Aortic smooth muscle cell (primary cell): ENCODE results near the genes SLTM, RNF111 and FOXB1.

- RRBS: no CpG with 5 or more reads among the region's 10 CpGs
Measured at GRCh38 chr15:58485136-58485582, 53.4 kb downstream of the LIPC start.

DNA sequence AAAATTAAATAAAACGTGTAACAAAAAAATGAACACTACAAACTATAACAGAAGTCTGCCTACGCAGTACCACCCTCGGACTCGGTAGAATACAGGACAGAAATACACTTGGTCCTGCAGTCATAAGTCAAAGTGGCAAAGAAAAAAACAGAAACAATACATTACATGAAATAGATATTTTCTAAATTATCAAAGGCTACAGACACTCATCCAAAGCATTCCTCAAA is 1.5 kb downstream of the ADAM10 start:
- RRBS: no CpG with 5 or more reads among the region's 4 CpGs

- RRBS: 15% methylated on average over 5 of the region's 20 CpGs
Measured at GRCh38 chr15:58865447-58866093, 67.9 kb downstream of the SLTM start.

- RRBS: no CpG with 5 or more reads among the region's 1 CpG
Measured at GRCh38 chr15:58932895-58932968, 747 bp downstream of the SLTM start.

DNA sequence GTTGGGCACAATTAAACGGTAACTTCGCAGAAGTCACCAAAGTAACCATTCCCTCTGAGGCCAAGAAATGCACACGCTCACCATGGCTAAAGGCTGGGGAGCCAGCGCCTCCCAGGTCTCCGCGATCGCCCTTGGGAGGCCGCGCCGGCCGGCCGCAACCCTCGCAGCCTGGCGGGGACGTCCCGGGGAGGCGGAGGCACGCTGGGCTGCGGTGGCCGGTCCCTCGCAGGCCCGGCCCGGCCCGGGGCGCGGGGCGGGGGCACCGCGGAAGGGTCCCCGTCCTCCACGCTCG is 564 bp downstream of the SLTM start:
- RRBS: 3% methylated on average over 6 of the region's 32 CpGs

GRCh38 chr15:58933261-58934480 is at the start of gene SLTM:
Gene SLTM, minus strand, starts transcription at chr15:58933679.
- RRBS: 1% methylated on average over 51 of the region's 108 CpGs

- RRBS: 0% methylated on average over 10 of the region's 67 CpGs
Measured at GRCh38 chr15:58987369-58988251, at the start of gene RNF111. Gene RNF111, plus strand, starts transcription at chr15:58987663.

DNA sequence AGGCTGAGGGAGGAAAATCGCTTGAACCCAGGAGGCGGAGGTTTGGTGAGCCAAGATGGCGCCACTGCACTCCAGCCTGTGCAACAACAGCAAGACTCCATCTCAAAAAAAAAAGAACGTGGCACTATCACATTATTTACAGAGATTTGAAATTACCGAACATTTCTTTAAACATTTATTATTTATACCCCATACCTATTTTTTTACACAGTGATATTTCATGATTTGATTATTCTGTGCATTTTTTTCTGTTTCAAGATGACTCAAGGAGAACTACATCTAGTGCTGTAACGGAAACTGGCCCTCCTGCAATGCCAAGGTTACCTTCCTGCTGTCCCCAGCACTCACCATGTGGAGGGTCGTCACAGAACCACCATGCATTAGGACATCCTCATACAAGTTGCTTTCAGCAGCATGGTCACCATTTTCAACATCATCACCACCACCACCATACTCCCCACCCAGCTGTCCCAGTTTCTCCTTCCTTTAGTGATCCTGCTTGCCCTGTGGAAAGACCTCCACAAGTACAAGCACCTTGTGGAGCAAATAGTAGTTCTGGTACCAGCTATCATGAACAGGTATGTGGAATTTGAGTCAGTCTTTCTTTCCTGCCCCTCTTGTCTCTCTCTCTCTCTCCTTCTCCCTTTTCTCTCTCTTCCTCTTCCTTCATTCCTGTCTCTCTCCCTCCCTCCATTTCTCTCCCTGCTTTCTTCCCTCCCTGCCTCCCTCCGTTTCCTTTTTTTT is 38.3 kb upstream of the CCNB2 start:
- RRBS: no CpG with 5 or more reads among the region's 8 CpGs

GRCh38 chr15:59166379-59167281 is 40.0 kb upstream of the LDHAL6B start:
- RRBS: no CpG with 5 or more reads among the region's 12 CpGs

DNA sequence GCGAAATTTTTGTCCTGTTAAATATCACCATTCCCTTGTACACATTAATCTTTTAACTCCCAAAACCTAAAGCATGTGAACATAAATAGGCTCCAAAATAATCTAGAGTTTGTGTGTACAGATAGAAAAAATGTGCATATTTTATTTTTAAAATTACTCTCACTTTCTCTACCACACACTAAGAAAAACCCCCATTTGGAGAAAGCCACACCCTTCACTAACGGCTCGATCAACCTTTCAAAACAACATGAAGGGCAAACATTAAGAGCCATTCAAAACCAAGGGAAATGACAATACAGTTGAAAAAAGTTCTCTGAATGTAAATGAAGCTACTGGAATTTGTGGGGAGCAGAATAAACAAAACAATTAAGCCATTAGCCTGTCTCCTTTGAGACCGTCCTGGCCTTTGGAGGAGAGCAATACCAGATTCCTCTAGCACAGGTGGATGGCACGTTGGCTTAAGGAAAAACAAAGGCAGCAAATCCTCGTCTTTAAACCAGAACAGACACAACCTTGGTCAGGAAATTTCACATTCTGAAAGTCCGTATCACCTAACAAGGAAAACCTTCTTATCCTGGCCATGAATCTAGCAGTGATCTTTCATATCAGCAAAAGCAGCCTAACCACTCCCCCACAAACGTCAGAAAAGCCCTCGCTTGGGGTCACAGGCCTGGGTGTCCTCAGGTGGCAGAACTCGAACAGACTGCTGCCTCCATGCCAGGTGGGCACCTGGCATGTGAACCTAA is 18.7 kb downstream of the MYO1E start:
- RRBS: no CpG with 5 or more reads among the region's 10 CpGs

GRCh38 chr15:59365057-59365477 is 7.6 kb downstream of the MYO1E start:
- RRBS: no CpG with 5 or more reads among the region's 10 CpGs

GRCh38 chr15:59366073-59366786 is 6.4 kb downstream of the MYO1E start:
- RRBS: no CpG with 5 or more reads among the region's 10 CpGs

DNA sequence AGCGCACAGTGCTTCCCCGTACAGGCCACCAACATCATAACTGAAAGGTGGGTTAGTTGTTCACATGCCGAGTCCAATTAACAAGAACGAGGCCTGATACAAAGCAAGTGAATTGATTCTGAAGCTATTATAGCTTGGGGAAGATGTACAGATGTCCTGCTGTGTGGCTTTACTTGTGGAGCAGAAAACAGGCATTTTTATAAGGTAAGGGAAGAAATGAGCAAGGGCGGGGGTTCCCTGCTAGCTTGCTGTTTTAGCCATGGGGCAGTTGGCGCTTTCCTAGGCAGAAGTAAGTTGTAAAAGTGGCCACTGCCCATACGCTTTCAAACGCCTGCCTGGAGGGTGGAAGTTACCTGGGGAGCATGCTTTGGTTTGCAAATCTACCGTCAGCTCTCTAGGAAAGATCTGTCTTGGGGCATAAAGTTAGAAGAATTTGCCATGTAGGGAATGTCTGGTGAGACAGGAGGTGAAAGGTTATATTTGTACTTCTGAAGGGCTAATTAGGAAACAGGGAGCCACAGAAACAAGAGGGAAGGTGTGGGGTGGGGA is 62.4 kb upstream of the GCNT3 start:
- RRBS: no CpG with 5 or more reads among the region's 9 CpGs

GRCh38 chr15:59625724-59626335 is 14.2 kb downstream of the GCNT3 start:
- RRBS: no CpG with 5 or more reads among the region's 7 CpGs

DNA sequence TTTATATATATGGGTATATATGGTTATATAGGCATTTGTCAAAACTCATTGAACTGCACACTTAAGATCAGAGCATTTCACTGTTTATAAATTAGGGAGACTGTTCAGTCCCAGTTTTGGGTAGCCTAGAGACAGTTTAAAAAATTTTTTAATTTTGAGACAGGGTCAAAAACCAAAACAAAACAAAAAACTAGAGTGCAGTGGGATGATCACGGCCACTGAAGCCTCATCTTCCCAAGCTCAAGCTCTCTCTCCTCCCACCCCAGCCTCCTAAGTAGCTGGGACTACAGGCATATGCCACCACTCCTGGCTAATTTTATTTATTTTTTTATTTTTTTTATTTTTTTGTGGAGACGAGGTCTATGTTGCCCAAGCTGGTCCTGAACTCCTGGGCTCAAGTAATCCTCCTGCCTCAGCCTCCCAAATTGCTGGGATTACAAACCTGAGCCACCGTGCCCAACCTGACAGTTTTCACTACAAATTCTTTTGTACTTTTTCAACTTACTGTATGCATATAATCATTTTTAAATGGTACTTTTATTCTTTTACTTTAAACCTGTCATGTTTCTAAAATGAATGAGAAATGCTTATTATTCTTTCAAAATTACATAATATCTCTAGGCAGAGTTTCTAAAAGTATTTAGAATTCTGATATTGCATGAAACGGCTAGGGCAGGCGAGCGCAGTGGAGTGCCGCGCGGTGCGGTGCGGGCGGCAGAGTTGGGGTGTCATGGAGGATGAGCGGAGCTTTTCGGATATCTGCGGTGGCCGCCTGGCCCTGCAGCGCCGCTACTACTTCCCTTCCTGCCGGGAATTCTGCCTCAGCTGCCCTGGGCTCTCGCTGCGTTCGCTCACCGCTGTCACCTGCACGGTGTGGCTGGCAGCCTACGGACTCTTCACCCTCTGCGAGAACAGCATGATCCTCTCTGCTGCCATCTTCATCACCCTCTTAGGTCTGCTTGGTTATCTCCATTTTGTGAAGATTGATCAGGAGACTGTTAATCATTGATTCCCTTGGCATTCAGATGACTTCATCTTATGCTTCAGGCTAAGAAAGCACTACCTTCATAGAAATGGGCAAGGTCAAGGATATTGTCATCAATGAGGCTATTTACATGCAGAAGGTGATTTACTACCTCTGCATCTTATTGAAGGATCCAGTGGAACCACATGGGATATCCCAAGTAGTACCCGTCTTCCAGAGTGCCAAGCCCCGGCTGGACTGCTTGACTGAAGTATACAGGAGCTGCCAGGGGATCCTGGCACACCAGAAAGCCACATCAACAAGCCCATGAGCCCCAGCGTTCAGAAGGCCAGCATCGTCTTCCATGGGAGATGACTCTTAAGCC is 12.6 kb downstream of the BNIP2 start:
- RRBS: no CpG with 5 or more reads among the region's 30 CpGs

GRCh38 chr15:59689713-59690465 is 769 bp upstream of the BNIP2 start:
- RRBS: no CpG with 5 or more reads among the region's 27 CpGs

DNA sequence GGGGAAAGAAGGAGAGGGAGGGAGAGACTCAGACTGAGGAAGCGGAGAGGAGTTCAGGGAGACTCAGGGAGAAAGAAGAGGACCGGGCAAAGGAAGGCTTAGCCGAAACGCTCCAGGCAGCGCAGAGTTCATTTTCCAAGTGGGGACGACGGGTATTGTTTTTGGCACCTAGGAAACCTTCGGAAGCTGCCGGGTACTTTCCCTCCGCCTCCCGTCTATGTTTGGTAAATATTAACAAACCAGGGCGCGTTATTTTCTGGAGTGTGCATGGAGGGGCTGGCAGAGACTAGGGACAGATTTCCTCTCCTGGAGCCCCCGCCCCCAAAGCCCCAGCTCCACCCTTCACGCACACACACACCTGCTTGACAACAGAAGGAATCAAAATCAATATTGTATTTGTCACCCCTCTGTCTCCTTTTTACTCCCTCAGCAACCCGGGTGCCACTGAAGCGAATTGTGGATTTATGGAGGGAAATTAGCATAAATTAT is 3.6 kb upstream of the FOXB1 start:
- RRBS: 2% methylated on average over 5 of the region's 17 CpGs

GRCh38 chr15:60003499-60004430 is at the start of gene FOXB1:
Gene FOXB1, plus strand, starts transcription at chr15:60004311.
- RRBS: 7% methylated on average over 14 of the region's 47 CpGs

DNA sequence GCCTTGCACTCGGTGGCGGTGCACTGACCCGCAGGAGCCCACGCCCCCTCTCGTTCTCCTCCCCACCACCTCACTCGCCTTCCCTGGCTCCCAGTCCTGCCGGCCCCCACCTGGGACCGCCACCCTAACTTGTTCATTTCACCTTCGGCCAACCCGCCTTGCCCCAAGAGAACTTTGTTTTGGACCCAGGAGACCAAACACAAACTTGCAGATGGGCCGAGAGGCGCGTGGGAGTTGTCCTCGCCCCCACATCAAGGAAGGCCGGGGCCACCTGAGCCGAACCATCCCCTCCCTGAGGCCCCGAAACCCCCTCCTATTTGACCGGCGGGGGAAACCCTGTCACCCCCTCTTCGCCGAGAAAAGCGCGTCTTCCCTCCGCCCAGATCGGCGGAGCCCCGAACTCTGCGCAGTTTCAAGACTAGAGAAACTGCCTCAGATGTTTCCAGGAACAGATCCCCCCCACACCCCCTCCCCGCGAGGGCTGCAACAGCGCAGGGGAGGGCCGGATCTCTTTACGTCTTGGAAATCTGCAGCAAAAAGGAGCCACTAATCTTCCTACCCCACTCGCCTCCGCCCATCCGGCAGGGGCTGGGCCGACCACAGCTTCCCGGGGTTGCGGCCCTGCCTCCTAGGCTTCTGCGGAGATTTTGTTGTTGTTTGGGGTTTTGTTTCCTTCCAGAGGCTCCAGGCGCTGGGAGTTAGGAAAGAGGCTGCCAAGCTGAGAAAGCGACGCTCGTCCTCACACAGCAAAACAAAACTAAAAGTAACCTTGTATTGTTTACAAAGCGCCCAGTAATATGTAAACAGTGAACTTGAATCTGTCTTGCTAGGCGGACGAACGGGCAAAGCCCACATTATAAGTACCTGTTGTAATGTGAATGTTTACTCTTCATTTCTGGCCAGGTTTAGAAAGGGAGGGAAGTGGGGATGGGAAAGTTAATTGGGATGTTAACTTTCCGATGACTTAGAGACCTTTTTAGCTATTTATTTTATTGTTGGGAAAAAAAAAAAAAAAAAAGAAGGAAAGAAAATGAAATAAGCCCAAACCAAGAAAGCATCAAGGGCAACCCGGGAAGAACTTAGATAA is 2.1 kb downstream of the FOXB1 start:
- RRBS: 3% methylated on average over 12 of the region's 50 CpGs

DNA sequence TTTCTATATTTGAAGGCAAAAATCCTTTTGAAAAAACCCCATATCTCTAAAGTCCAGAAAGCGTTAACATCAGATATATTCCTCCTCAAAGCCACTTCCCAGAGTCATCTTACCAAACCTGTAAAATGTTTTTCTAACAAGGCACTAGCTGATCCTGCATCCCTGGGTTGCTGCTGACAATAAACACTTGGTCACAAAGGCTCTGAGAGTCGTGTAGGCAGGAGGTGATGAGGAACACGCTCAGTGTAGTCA is 73.3 kb downstream of the FOXB1 start:
- RRBS: no CpG with 5 or more reads among the region's 3 CpGs